Measurements from ENCODE around the genes ADSS1 and AHNAK2.

DNA sequence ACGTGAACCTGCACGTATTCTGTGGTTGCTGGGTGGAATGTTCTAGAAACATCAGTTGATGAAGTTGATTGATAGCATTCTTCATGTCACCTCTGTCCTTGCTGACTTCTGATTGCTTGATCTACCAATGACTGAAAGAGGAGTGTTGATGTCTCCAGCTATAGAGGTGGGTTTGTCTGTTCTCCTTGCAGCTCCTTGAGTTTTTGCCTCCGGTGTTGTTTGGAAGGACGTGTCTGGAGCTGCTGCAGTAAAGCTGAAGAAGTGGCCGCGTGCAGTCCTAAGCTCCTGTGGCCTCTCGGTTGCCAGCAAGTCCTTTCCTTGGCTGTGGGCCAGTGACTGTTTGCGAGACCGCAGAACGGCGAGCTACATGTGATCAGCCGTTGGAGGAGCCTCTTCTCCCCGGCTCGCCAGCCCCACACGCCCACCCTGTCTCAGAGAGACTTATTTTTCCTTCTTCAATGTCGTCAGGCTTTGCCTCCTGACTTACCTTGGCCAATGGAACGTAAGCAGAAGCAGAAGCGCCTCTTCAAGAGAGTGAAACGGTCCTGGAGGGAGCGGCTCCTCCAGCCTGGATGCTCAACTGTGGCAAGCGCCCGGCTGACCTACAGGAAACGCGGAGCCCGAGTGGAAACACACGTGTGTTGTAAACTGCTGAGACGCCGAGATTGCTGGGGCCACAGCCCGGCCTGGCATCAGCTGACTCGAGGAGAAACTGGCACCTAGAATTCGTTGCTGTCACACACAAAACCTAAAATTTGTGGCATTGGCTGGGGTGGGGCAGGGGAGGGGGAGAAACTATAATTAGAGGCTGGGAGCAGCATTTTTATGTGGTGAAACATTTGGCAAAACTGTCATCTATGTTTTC is 137.0 kb downstream of the KIF26A start:
- PRO-cap = no peak
- RAMPAGE, long total RNA, 4 experiments = no peak in any of the 4 experiments

GRCh38 chr14:104294754-104295044 is 156.3 kb downstream of the KIF26A start:
- PRO-cap = unidirectional peak, plus-strand start at chr14:104294848
- RAMPAGE, long total RNA, 4 experiments = no peak in any of the 4 experiments

DNA sequence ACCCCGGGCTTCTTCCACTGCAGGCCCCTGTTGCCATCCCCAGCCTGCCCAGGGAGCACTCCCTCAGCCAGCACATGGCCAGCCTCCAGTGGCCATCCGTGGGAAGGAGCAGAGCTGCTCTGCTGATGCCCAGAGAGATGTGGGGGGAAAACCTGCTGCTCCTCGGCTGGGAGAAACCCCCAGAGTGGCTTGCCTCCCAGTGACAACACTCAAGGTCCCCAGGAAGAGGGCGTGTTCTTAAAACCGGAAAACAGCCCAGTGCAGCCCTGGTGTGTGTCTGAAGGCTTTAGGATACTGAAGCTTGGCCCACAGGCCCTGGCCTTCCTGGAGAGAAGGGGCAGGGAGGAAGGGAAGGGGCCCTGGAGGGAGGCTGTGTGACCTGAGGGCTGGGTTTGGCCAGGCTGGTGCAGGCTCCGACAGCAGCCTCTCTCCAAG is 190.3 kb upstream of the C14orf180 start:
- PRO-cap = no peak
- RAMPAGE, long total RNA, 4 experiments = no peak in any of the 4 experiments

DNA sequence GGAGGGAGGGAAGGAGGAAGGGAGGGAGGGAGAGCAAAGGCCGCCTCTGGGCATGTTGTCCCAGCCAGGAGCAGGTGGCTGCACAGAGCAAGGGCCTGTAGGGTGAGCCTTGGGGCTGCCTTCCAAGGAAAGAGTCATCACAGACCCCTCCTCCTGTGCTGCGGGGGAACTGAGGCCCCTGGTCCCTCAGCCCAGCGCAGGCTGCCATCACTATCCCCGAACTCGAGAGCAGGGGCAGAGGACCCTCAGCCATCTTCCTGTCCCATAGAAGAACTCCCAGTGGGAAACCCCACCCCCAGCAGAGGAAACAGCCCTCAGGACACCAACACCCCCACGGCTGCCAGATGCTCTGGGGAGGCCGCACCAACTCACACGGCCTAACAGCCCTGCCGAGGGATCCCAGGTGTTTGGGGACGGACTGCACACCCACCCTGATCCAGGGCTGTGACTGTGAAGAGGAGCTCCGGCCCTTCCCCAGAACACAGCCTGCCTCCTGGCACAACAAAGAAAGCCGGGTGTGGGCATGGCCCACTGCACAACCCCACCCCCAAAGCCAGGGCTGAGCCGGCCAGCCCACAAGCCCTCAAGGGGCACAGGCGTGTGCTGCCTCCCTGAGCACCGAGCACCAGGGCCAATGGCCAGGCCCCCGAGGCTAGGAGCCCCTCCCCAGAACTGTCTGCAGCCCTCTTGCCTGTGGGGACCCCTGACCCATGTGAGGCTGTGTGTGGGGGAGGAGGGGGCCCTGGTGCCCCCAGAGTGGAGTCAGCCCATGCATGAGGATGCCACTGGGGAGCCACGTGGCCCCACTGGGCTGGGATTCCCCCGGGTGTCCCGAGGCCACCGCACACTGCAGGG is 16.3 kb upstream of the C14orf180 start:
- PRO-cap = no peak
- RAMPAGE, long total RNA, 4 experiments = no peak in any of the 4 experiments

DNA sequence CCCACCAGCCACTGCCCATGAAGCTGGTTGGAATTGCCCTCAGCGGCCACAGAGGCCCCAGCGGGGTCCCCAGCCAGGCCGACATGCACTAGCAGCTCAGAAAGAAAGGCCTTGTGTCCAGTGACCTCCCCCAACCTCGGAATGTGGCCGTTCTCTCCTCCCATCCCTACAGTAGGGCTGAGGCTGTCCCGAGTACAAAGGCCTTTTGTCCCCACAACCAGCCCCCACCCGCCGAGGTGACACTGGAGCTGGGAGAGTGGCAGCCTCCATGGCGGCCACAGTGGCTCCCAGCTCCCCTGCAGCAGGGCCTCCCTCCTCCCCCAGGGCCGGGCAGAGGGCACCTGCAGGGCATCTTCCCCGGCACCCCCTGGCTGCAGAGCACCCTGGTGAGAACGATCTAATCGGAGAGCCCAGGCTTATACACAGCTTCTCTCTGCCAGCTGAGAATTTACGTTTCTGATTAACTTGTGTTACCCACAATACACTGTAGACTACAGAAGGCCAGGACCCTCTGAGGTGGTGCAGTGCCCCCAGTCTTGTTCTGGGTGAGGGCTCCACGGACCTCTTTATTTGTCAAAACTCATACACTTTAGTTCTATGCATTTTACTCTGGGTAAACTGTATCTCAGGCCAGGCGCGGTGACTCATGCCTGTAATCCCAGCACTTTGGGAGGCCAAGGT is 23.2 kb upstream of the INF2 start:
- PRO-cap = bidirectional peak, plus-strand start at position 235 of the sequence, minus-strand start at position 143 of the sequence
- RAMPAGE, long total RNA, 4 experiments = no peak in any of the 4 experiments

- PRO-cap = no peak
- RAMPAGE, long total RNA, 4 experiments = no peak in any of the 4 experiments
Measured at GRCh38 chr14:104677970-104678351, 11.5 kb upstream of the INF2 start.

DNA sequence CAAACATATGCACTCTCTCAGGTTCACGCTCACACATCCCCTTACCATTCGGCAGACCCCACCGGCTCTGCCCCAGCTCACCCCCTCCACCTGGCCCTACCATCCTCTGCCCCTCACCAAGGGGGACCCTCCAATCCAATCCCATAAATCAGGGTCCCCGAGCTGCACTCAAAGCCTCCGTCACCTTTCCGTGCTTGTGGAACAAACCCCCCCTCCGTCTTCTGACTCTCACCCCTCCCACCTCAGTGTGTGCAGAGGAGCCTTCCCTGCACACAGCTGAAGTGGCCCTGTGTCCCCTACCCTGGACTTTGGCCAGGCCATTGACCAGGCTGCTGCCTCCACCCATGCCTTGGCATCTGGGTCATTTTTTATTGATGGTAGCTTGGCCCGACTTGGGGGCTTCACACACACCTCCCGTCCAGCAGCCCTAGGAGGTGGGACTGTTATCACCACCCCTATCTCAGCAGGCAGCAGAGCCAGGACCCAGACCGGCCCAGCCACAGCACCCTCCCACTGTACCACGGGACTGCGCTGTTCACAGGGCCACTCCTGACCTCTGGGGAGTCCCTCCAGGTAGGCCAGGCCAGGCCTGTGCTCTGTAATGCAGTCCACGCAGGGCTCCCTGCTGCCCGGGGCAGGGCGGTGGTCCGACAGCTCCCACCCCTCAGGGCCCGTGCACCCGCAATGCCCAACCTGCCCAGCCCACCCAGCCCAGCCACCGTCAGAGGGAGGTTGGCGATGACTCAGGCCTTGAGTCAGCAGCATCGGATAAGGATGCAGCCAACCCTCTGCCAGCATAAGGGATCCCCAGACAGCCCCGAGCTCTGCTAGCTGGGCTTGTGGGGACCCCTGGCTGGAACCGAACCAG is 9.3 kb upstream of the INF2 start:
- PRO-cap = unidirectional peak, minus-strand start at position 278 of the sequence
- RAMPAGE, long total RNA, 4 experiments = no peak in any of the 4 experiments

DNA sequence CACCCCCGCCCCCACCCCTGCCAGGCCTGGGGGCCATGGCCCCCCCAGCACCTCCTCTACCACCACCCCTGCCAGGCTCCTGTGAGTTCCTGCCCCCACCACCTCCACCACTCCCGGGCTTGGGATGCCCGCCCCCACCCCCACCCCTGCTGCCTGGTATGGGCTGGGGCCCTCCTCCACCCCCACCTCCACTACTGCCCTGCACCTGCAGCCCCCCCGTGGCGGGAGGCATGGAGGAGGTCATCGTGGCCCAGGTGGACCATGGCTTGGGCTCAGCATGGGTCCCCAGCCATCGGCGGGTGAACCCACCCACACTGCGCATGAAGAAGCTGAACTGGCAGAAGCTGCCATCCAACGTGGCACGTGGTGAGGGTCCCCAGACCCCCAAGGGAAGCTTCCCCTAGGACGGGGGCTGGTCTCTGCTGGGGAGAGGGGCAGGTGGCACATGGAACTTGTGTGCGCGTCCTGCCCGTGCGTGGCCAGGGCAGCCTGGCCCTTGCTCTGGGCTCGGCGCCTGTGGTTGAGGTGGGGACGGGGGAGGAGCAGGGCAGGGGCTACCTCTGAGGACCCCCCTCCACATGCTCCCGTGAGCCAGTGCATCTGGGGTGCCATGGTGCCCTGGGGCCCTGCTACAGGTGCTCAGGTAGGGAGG is 16.3 kb upstream of the ADSS1 start:
- PRO-cap = no peak
- RAMPAGE, long total RNA, 4 experiments = no peak in any of the 4 experiments

- PRO-cap = bidirectional peak, plus-strand start at chr14:104724205, minus-strand start at chr14:104724097
- RAMPAGE, long total RNA, 4 experiments = no peak in any of the 4 experiments
Measured at GRCh38 chr14:104723869-104724829, at the start of gene ADSS1. ADSS1 (plus strand) TSS chr14:104724229.

DNA sequence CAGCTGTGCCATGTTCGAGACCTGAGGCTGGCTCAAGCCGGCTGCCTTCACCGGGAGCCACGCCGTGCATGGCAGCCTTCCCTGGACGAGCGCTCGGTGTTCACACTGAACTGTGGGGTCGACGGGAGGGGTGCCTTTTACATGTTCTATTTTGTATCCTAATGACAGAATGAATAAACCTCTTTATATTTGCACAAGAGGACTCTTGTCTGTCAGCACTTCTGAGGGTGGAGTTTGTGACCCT is 6.4 kb downstream of the SIVA1 start:
- PRO-cap = no peak
- RAMPAGE, long total RNA, 4 experiments = no peak in any of the 4 experiments

- PRO-cap = no peak
- RAMPAGE, long total RNA, 4 experiments = no peak in any of the 4 experiments
Measured at GRCh38 chr14:104766830-104767048, 13.8 kb downstream of the SIVA1 start.

- PRO-cap = no peak
- RAMPAGE, long total RNA, 4 experiments = no peak in any of the 4 experiments
Measured at GRCh38 chr14:104774403-104775101, 21.0 kb downstream of the AKT1 start.

DNA sequence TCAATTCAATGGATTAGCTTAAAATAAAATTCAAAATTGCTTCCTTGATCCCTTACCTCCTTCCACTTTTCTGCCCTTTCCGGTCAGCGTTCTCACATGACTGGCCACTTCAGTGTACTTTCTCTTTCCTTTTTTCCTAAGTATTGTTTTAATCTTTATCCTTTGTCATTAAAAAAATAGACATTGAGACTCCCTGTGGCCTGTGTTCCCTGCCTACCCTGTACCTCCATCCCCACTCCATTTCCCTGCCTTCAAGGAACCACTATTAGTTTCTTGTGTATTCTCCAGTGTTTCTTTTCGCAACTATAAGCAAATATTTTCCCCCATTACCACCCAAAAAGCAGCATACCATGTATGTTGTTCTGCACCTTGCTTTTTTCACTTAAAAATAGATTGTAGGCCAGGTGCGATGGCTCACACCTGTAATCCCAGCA is 13.4 kb downstream of the ZBTB42 start:
- PRO-cap = no peak
- RAMPAGE, long total RNA, 4 experiments = no peak in any of the 4 experiments

- PRO-cap = bidirectional peak, plus-strand start at chr14:104864896, minus-strand start at chr14:104864803
- RAMPAGE, long total RNA, 4 experiments = start-site peak on the minus strand in 1 of 4 experiments, at chr14:104864721-104864794 at its widest, 10 reads per replicate
Measured at GRCh38 chr14:104864700-104865016, 410 bp upstream of the CEP170B start.

DNA sequence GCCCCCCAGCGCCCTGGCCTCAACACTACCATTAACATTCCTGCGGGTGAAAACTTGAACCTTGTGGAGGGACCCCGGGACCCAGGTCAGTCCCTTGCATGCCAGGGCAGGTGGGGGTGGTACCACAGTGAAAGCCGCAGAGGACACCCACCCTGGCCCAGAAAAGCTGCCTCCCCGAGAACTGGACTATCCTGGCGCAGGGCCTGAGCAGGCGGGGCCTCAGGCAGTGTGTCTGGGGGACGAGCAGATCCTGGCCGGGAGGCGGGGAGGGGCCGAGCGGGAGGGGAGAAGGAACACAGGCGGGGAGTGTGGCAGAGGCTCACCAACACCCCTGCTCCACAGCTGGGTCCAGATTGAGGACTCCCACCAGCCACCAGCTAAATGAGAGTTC is 10.0 kb downstream of the AHNAK2 start:
- PRO-cap = no peak
- RAMPAGE, long total RNA, 4 experiments = no peak in any of the 4 experiments

- PRO-cap = unidirectional peak, minus-strand start at chr14:104978374
- RAMPAGE, long total RNA, 4 experiments = no peak in any of the 4 experiments
Measured at GRCh38 chr14:104977720-104978917, at the start of gene AHNAK2. AHNAK2 (minus strand) TSS chr14:104978374.

- PRO-cap = no peak
- RAMPAGE, long total RNA, 4 experiments = no peak in any of the 4 experiments
Measured at GRCh38 chr14:105034199-105034884, 13.5 kb upstream of the CDCA4 start.

- PRO-cap = bidirectional peak, plus-strand start at chr14:105060952, minus-strand start at chr14:105060842
- RAMPAGE, long total RNA, 4 experiments = no peak in any of the 4 experiments
Measured at GRCh38 chr14:105060439-105061016, 4.7 kb downstream of the GPR132 start.

- PRO-cap = bidirectional peak, plus-strand start at chr14:105061562, minus-strand start at chr14:105061437
- RAMPAGE, long total RNA, 4 experiments = no peak in any of the 4 experiments
Measured at GRCh38 chr14:105061028-105062077, 3.9 kb downstream of the GPR132 start.

GRCh38 chr14:105069664-105070727 is 4.8 kb upstream of the GPR132 start:
- PRO-cap = bidirectional peak, plus-strand start at chr14:105070023, minus-strand start at chr14:105069890
- RAMPAGE, long total RNA, 4 experiments = no peak in any of the 4 experiments